HL-60 (cell line): Measurements from ENCODE around the gene PACRGL.

DNA sequence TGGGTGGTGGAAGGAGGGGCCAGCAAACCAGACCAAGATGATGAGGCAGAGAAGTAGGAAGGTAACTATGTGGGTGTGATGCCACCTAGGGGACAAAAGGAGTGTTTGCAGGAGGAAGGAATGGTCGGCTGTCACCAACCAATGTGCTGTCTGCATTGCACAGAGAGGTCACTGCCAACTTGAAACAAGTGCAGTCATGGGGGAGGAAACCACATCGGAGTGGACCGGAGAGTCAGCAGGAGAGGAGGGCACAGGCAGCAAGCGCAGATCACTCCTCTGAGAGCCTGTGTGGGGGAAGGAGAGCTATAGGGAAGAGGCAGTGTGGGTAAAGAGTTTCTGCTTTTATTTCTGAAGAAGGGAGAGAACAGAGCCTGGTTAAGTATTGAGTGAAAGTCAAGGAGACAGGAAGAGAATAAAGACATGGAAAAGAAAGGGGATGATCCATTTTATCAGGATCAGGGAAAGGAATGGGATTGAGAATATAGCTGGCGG, 38.6 kb upstream of the FGFBP2 start:
- RRBS: no CpG with 5 or more reads among the region's 5 CpGs

DNA sequence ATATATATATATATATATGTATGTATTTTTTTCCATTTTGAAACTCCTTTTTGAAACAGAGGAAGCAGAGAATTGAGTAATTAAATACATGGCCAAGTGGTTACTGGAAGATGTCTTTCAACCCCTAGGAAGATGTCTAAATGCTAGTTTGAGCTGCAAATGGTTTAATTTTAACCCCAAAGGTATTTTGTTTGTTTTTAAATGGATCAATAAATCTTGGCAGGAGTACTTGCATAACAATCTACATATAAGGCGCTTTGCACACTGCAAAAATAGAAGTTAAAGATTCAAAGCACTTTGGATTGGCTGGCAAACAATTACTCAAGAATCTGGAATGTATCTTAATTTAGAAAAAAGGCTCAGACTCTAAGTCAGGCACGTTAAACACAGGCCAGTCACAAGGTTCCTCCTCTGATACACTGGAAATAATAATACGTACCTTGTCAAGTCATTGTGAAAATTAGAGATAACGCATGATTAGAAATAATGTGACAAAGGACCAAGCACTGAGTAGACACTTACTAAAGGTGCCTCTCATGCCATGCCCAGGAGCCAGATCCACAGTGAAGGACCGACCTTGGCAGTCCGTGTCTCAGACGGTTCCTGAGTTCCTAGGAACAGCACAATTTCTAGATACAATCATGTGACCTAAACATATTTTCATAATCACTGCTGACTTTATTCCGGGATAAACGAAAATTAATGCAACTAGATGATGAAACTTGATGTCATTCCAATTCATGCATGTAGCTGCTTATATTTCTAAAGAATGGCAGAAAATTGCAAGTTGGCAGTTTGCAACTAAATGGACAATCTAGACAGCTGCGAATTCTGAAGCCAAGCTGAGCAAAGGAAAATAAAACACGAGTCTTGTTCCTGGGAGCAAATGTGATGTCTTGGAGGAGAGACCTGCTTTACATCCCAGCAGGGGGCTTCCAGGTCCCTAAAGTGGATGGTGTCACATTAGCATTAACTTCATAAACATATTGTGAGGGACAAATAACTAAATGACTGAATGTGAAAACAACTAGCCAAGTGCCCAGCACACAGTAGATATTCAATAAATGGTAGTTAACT, 49.6 kb downstream of the PROM1 start:
- RRBS: no CpG with 5 or more reads among the region's 11 CpGs

GRCh38 chr4:16259843-16260310, 33.6 kb upstream of the TAPT1 start:
- RRBS: no CpG with 5 or more reads among the region's 4 CpGs

GRCh38 chr4:17437172-17437538, 74.7 kb downstream of the QDPR start:
- RRBS: 98% methylated on average over 1 of the region's 9 CpGs

DNA sequence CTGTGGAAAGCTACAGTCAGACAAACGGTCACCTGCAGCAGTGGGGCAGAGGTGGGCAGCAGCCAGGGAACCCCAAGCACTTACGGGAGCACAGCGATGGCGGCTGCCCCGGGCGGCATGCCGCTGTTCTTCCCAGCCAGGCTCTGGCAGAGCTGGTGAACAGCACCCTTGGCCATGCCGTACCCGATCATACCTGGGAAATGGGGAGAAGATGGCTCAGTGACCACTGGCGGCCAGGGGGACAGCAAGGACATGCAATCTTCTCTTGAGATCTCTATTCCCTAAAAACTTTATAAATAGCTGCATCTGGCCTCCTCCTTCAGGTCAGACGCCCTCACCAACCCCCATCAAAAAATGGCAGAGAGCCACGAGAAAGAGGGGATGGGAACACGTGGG, 19.7 kb downstream of the QDPR start:
- RRBS: no CpG with 5 or more reads among the region's 13 CpGs

DNA sequence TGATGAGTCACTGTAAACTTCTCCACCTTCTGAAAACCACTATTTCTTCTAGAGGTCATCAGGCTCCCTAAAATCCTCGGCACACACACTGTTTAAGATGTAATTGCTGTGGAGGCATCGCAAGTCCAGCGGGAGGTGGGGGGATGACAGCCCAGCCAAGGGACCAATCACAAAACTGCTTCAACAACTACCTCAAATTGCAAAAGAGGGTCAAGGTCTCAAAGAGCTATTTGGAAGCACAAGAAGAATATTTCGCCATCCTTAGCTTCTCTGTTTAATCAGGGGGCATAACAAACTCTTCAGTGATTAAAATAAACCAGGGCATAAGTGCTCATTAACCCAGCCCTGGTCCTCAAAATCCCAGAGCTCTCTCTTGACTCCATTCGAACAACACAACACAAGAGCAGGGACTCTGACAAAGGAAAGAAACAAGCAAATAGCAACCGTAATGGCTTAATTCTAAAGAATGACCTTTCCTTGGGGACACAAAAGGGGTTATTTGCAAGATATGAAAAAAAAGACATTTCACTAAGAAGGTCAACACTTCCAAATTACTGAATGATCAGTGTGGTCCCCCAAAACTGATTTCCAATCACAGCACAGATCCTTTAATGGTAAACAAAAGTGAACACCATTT, 13.7 kb downstream of the QDPR start:
- RRBS: no CpG with 5 or more reads among the region's 6 CpGs

- RRBS: no CpG with 5 or more reads among the region's 3 CpGs
These were observed 37.6 kb downstream of the FAM184B start for GRCh38 chr4:17743874-17744136.

- RRBS: no CpG with 5 or more reads among the region's 11 CpGs
These were observed 1.6 kb downstream of the LCORL start for GRCh38 chr4:18019922-18020426.

GRCh38 chr4:18829096-18829469, 807.5 kb upstream of the LCORL start:
- RRBS: no CpG with 5 or more reads among the region's 1 CpG

DNA sequence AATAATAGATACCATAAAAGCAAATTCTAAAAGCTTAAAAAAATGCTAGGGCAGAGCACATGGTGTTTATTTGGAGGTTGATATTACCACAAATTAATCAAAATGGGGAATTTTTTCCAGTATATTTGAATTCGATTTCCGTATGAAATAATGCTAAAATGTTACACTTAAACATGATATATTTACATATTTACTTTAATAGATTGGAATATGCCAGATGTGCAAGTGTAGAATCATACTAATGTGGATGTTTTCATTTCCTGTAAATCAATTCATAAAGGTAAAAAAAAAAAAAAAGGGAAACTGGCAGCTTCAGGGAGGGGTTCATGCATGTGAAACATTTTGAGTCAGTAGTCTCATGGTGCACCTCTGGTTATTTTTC, 310.0 kb upstream of the SLIT2 start:
- RRBS: no CpG with 5 or more reads among the region's 2 CpGs

GRCh38 chr4:20699866-20700709, at the start of gene PACRGL:
PACRGL (plus strand) TSS chr4:20700458.
- RRBS: 2% methylated on average over 14 of the region's 62 CpGs

GRCh38 chr4:20983603-20984752, 283.7 kb downstream of the PACRGL start:
- RRBS: no CpG with 5 or more reads among the region's 43 CpGs

DNA sequence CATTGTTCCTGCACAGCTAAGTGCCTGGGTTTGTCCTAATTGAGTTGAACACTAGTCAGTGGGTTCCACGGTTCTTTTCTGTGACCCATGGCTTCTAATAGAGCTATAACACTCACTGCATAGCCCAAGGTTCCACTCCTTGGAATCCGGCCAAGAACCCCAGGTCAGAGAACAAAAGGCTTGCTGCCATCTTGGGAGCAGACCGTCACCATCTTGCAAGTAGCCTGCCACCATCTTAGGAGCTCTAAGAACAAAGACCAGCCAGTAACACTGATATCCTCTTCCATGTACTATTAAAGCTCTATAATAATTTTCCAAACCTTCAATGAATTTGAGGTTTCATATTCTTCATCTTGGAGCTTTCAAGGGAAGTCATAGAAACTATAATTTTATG, 642.6 kb upstream of the ADGRA3 start:
- RRBS: no CpG with 5 or more reads among the region's 3 CpGs

- RRBS: no CpG with 5 or more reads among the region's 1 CpG
These were observed 475.7 kb downstream of the PPARGC1A start for GRCh38 chr4:23414163-23414569.

DNA sequence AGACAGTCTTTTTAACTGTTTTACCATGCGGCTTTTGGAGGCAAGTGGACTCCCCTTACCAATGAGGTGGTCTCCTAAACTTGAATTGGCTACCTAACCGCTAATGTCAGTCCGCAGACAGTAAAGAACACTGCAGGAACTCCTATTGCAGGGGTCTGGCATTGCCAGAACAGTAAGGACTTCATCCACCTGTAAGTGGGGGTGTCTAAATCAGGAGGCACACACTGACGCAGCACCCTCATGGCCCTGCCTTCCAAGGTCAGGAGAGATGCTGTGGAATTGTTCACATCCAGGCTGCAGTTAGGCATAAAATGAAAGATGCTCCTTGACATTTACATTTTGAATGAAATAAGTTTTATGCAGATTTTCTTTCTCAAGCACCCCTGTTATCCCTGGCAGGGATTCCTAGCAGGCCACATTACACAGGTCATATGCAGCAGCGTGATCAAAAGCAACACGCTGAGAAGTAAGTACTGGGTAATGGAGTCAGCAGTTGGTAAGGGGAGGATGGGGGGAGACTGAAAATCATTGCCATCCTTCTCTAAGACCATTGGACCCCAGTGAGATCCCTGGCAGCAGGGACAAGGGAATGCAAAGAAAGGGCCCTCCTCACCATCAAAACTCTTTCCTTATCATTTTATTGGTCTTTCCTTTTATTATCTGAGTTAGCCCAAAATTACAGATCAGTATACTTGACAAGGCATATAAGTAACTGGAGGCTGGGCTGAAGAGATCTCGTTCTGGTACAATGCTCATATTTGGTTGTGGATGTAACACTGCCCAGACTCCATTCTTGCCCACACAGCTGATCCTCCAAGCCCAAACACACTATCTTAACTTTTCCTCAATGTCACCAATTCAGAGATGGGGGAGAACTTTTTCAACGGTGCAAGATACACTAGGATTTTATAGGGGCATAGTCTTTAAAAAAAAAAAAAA, 3.6 kb downstream of the PPARGC1A start:
- RRBS: no CpG with 5 or more reads among the region's 8 CpGs

DNA sequence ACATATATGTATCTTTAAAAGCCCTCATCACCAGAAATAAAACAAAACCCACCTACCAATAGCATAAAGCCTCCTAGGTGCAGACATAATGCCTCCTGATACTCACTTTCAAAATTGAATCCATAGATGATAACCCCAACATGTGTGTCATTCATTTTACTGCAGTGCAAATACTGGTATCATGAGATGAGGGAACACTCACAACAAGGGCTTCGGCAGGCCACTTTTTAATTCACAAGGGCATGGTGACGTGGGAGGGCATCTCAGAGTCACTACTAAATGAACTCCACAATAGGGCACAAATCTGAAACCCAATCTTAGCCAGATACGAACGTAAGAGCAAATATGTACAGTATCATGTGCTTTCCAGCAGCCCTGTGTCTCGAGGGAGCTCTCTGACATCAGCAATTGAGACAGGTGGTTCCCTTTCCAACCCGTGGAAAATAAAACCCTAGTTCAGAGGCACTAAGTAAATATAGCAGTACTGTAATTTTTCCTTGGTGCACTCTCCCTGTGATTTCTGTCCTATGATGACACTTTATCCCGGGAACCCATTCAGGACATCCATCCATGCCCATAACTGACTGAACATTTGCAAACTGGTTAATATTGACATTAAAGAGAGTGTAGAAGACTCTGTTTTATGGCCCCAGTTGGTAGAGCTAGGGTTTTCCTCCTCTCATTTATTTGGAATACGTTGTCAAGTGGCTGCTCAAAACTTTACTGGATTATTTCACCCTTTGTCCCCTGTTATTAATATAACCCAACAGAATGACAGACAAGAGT, 14.2 kb upstream of the PPARGC1A start:
- RRBS: no CpG with 5 or more reads among the region's 8 CpGs

- RRBS: no CpG with 5 or more reads among the region's 4 CpGs
These were observed 32.2 kb upstream of the PPARGC1A start for GRCh38 chr4:23921902-23922526.

GRCh38 chr4:23930579-23931456, 41.0 kb upstream of the PPARGC1A start:
- RRBS: no CpG with 5 or more reads among the region's 10 CpGs

DNA sequence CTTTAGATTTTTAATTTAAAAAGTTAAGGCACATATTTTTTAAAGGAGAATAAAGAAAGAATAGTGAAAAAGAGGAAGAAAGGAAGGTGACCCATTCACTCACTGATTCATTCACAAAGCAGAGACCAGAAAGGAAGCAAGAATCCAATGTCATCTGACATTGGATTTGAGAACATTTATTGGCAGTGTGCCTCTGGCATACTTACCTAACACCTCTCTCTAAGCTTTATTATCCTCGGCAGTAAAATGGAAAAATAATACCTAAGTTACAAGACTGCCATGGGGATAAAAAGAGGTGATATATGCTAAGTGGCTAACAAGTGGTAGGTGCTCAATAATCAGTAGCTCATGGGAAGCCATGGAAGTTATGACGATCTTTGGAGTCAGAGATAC, 41.6 kb upstream of the PPARGC1A start:
- RRBS: no CpG with 5 or more reads among the region's 2 CpGs

DNA sequence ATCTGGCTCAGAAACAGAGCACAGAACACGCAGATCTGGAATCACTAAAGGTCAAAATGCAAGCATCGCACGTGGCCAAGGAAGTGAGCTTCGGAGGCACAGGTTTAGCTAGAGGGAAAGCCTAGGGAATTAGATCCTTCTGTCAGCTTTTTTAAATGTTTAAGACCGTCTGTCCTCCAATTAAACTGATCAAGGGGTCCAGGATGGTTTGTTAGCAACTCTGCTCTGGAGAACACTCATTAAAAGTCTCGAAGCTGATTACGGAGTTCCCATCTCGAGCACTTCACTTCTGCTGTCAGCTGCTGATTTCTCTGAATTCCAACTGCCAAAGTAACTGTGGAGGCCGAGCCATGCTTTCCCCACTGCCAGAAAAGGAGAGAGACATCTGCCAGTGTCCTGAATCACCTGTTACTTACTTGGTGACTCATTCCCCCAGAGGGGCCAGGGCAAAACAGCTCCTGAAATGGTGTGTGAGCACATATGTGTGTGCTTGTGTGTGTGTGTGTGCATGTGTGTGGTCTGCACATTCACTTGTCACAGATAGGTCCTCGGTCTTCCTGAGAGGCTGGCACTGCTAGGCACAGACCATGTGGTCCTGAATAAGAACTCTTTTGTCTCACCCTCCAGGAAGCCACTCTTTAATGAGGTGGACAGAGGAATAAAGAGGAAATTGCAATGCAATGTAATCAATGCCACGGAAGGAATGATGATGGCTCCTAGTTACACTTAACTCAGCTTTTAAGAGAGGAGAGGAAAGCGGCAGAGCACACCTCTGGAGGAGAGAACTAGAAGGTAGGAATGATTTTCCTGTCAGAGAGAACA, 177.9 kb upstream of the PPARGC1A start:
- RRBS: no CpG with 5 or more reads among the region's 12 CpGs